Panc1 (cell line): ENCODE measurements around a stretch of chr1.

GRCh38 chr1:91682938-91683895 lies 182.6 kb downstream of the CDC7 start:
- RRBS, 2 experiments, result no CpG with 5 or more reads among the region's 11 CpGs

DNA sequence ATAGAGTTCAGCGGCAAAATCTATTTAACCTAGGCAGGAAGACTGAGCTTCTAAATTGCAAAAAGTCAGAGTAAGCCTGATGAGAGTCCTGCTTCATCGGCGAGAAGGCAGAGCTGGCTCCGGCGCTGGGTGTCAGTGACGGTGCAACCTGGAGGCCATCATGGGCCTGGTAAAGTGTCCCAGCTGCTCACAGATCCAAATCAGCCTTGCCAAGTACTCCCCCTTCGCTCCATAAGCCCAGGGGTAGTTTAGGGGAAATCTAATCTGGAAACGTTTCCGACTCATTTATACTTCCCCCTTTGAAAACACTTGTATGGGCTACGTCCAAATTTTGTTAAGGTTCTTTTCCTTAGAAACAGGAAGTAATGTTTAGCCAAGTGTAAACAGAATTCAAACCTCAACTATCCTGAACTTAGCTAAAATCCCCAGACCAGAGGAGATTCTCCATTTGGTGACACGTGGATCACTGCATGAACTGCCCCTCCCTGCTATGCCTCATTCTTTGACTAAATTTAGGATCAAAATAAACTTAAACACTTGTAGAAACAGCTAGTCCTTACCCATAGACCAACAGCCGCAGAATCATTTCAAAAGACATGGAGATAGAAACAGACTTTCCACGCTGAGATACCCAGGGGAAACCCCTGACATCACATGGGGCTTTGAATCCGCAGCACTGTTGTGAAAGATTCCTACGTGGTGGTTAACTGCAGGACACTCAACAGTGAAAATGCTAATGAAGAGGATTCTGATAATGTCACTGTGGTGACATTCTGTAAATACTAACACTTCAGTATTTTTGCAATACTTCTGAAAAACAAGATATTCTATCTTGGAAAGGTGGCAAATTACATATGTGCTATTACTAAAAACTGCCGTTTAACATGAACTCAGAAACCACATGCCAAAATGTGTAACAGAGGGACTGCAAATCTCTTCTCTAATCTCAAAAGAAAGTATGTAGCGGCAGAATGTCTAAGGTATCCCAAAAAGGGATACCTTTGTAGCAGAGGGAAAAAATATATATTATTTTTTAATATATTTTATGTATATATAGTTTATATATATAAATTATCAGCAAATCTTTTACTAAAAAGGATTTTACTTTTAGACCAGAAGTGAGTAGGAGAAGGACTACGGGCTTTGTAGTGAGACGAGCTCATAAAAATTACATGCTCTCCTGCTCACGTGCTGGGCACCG lies 172.6 kb downstream of the TGFBR3 start:
- RRBS, 2 experiments, result no CpG with 5 or more reads among the region's 21 CpGs

DNA sequence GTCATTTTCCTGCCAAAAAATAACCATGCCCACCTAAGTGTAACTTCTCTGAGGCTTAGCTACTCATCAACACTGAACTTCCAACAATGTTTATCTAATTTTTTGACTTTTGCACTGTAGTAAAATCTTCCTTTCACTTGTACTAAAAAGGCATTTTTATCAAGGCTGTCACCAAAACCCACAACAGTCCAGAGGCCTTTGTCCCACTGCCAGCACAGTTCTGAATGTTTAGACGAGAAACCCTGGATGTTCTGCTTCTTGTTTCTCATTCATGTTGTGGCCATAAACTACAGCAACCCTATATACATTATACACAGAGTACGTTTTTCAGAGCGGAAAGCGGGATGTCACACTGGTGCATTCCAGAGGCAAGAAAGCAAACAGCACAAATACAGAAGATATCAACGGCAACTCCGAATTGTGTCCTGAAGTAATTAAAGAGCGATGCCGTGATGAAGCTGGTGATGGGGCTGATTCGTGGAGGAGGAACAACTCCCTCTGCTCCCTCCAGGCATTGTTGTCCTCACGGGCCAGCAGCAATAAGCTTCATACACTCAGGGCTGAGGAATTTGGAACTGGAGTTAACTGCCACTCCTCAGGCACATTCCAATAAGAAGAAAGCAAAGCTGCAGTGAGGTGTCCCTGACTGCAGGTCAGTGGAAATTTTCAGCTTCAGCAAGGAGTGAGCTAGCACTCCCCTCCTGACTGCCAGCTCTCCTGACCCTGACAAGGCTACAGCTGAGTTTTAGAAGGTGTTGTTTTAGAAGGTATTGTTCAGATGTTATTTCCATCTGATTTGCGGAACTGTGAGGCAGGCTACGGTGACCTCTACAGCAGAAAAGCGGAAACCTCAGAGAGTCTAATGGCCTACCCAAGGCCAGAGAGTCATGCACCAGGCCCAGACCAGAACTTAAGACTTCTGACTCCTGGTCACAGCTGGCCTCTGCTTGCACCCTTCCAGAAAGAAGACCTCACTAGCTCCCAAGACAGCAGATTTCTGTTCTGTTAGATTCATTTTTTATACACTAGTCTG lies 149.0 kb downstream of the TGFBR3 start:
- RRBS, 2 experiments, result no CpG with 5 or more reads among the region's 13 CpGs

DNA sequence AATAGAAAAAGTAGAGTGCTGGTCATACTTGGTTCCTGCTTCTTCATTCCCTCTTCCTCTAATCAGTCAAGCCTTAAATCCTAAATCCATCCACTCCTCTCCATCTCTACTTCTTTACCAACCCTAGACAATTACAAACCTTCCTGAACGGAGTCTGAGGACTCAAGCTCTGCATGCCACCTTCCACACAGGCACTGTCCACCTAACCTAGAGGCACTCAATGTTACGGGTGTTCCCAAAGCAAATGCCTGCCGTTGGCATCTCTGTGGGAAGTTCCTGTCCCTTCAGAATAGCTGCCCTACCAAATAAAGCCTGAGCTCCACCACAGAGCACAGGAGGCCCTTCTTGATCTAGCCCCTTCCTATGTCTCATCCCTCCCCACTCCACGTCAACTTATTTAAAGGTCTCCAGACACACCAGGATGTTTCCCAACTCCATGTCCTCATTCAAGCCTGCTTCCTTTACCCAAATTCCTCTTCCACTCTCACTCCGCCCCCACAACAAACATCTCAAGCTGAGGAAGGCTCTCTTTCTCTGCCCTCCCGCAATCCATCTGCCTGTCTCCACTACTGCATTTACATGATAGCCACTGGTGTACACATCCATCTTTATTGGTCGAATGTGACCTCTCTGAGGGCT lies 87.8 kb downstream of the TGFBR3 start:
- RRBS, 2 experiments, result no CpG with 5 or more reads among the region's 7 CpGs

DNA sequence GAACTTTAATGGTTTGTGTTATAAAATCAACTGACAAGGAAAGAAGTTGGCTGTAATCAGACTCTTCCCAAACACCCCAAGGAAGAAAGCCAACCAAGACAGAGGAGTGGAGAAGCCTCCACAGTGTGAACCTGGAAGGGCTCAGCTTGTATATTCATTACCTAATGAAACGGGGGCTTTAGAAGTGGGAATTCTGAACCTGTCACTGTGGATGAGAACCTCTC lies 70.2 kb downstream of the TGFBR3 start:
- RRBS, 2 experiments, result no CpG with 5 or more reads among the region's 1 CpG

- RRBS, 2 experiments, result no CpG with 5 or more reads among the region's 18 CpGs
These were observed 59.0 kb downstream of the TGFBR3 start for GRCh38 chr1:91826709-91827676.

DNA sequence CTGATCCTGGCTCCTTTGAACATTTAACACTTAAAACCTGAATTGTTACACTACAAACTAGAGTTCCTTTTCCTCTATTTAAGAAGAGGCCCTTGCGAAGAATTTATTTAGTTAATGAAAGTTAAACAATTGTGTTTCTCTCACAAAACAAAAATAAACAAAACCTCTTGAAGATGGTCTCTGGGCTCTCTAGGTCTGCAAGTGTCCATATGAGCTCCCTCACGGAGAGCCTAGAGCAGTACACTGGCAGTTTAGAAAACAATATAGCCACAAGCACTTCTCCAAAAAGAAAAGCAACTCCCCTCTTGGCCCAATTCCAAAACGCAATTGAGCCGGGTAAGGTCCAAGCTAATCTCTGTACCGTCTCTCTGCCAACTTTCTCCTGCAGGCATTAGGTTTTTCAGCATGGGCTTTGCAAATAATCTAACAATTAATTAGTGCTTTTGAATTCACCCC lies 40.1 kb downstream of the TGFBR3 start:
- RRBS, 2 experiments, result no CpG with 5 or more reads among the region's 5 CpGs

DNA sequence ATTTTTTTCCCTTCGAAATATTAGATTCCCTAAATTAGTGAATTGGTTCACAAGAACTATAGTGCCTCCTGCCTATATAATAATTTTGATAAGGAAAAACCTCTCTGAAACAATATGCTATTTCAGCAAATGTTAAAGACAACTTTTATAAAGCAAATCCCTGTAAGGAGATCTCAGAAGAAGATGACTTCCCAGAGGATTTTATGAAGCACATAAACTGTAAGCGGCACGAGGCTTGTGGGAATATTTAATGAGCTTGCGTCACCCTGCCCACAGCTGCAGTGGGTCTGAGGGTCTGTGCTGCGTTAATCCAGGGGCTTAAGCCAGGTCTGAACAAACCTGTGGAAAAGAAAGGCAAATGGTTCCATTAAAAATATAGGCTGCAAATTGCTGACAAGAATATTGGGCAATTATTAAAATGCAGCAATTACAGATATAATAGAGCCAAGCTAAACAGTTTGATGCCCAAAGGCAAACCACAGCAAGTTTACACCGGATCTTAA lies 22.0 kb downstream of the TGFBR3 start:
- RRBS, 2 experiments, result no CpG with 5 or more reads among the region's 6 CpGs

GRCh38 chr1:92484708-92485611 lies 1.8 kb downstream of the GFI1 start:
- RRBS, 2 experiments, result 2 to 5% methylated on average over 26 to 30 of the region's 65 CpGs

- RRBS, 2 experiments, result no CpG with 5 or more reads among the region's 15 CpGs
These were observed 147.5 kb upstream of the GFI1 start for GRCh38 chr1:92634091-92634706.

- RRBS, 2 experiments, result no CpG with 5 or more reads among the region's 1 CpG
These were observed 87.2 kb downstream of the EVI5 start for GRCh38 chr1:92697596-92698176.

DNA sequence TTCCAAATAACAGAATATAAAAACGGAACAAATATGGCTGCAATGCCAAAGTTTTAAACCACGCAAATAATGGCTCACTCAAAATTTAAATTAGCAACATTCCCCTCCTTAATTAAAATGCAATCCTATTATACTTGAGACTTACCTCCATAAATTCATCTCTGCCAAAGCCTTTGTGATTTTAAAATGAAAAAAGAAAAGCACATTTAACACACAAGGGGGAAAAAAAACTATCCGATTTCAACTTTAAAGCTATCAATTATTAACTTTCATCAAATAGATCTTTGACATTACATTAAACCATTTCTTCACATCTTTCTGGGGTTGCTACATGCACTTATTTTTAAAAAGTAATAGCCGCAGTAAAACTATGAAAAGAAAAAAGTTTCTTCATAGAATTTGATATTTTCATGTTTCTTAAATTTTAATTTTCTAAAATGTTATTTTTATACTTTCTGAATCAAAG lies 71.0 kb downstream of the EVI5 start:
- RRBS, 2 experiments, result no CpG with 5 or more reads among the region's 4 CpGs

DNA sequence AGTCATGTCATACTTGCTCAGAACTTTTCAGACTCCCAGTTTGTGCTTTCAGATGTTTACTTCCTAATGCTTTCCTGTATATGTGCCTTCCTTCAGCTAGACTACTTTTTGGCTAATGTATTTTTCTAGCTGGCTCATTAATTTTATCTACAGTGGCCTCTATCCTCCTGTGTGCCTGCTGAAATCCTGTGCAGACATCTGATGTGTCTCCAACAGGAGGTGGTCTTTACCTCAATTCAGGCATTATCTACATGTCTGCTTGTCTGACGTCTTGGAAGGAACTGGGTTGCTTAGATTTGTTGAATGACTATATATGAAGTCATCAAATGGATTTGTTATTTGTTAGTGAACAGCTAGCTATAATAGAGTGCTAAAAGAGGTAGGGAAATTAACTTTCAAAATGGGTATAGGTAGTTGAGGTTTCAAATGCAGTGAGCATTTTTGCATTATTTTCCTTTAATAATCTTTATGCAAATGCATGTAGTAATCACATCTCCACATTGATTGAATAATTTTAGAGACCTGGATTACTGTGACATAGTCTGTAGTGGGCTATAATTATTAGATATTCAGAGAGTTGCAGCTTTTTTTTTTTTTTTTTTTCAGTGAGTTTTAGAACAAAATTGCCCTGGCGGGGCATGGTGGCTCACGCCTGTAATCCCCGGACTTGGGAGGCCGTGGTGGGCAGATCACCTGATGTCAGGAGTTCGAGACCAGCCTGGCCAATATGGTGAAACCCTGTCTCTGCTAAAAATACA lies 6.8 kb downstream of the RPL5 start:
- RRBS, 2 experiments, result no CpG with 5 or more reads among the region's 6 CpGs

DNA sequence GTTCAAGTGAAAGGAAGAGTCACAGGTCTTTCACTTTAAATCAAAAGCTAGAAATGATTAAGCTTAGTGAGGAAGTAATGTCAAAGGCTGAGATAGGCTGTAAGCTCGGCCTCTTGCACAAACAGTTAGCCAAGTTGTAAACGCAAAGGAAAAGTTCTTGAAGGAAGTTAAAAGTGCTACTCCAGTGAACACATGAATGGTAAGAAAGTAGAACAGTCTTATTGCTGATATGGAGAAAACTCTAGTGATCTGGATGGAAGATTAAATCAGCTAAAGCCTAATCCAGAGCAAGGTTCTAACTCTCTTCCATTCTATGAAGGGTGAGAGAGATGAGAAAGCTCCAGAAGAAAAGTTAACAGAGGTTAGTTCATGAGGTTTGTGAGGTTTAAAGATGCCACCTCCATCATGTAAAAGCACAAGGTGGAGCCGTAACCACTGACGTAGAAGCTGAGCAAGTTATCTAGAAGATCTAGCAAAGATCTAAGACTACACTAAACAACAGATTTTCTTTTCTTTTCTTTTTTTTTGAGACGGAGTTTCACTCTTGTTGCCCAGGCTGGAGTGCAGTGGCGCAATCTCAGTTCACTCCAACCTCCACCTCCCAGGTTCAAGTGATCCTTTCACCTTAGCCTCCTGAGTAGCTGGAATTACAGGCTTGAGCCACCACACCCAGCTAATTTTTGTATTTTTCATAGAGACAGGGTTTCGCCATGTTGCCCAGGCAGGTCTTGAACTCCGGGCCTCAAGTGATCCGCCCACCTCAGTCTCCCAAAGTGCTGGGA lies 19.9 kb upstream of the DIPK1A start:
- RRBS, 2 experiments, result no CpG with 5 or more reads among the region's 9 CpGs

- RRBS, 2 experiments, result no CpG with 5 or more reads among the region's 8 CpGs
These were observed 717 bp upstream of the DR1 start for GRCh38 chr1:93344870-93345509.

DNA sequence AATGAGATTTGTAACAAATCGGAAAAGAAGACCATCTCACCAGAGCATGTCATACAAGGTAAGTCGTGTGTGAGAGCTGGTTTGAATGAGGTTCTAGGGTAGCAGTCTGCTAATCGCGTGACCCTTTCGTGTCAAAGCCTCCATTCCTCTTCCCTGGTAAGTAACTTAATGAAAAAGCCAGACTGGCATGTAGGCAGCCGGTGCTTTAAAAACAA lies 1.0 kb downstream of the DR1 start:
- RRBS, 2 experiments, result no CpG with 5 or more reads among the region's 6 CpGs

DNA sequence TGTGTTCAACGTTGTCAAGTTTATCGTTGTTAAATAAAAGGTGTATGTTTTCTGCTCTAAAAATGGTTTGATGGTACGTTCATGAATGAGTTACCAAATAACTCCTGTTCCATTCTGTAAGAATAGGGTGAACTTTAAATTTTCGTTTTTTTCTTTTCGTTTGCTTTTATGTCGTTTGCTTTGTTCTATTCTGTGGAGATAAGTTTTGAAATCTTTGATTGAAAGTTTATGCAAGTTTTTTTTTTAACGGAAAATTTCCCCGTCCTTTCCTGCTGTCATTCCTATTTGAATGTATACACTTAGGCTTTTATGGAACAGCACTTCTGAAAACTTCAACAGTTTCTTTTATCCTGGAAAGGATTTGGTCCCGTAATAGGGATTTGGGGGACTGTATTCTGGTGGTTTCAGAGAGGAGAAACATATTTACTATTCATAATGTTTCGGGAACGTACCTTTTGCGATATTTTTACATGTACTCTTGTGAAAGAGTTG lies 1.7 kb downstream of the DR1 start:
- RRBS, 2 experiments, result no CpG with 5 or more reads among the region's 12 CpGs

GRCh38 chr1:93447537-93447807 lies 446 bp upstream of the FNBP1L start:
- RRBS, 2 experiments, result no CpG with 5 or more reads among the region's 5 CpGs

DNA sequence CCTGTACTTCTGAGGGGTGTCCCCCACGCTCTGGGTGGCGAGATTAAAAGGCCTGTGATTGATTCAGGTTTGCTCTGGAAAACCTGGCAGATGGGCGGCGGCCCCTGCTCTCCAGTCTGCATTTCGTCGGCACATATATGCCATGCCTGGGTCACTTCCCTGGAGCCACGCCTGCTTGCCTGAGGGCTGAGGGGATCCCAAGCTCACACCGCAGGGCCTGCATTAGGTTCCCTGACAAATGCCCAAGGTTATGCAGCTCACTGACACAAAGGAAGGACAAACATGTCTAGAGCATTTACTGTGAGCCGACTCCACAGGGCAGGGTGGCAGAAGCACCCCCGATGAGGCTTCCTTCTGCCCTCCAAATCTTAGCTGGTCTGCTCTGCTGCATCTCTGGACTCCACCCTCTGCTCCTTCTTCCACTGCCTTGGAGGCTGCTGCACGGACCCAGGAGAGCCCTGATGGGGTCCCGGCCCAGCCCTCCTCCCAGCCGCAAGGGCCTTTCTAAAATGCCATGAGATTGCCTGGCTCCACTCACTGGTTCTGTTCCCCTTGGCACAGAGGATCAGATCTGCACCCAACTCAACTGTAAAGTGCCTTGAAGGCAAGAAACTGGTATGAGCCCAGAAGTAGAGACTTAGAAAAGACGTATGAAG lies 103.8 kb downstream of the BCAR3 start:
- RRBS, 2 experiments, result no CpG with 5 or more reads among the region's 14 CpGs

DNA sequence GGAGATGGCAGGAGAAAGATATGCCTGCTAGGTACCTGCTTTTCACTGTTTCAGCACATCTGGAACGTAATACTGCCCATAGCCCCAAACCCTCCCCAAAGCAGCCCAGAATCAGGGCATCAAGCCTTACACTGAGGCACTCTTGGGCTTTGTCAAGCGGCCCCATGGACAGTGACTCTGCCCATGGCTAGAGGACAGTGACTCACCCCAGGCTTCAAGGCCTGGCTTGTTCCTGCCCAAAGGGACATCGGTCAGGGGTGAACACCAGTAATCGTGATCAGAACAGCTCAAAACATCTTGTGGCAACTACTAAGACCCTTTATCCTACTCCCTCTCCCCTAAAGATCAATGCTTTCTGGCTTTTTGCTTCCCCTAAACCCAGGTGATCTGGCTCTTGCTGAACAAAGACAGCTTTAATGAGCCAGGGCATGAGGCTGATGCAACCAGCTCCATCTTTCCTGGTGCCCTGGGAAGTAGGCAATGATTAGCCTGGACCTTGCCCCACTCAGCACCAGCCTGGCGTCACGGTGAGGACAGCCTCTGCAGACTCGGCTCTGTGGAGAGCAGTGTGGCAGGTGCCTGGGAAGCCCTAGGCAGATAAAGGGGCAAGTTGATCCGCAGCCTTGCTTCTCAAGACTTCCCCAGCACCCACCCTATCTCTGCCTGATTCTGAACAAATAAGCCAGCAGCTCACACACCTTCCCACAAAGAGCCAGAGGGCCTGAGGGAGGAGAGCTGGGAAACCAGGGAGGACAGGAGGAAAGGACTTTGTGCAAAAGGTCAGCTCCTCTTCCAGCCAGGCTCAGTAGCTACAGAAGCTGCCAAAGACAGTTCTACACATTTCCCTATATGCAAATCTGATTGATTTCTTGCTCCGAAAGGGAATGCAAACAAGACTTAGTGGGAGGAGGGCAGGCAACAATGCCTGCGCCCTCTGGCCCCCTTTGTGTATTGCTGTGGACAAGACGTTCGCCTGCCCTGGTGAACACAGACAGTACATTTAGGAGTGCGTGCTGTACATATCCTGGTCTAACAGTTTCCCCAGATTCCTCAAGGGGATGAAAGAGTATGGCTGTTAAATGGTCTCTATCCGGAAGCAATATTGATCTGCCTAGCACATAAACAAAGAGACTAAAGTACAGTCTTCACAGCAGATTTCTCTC lies 64.0 kb downstream of the BCAR3 start:
- RRBS, 2 experiments, result no CpG with 5 or more reads among the region's 14 CpGs